Metanephros (tissue), 2 donors: ENCODE results near the genes SIRT5 and RNF182.

GRCh38 chr6:12595266-12595847 is 121.2 kb upstream of the PHACTR1 start:
- RAMPAGE, long total RNA = no peak

DNA sequence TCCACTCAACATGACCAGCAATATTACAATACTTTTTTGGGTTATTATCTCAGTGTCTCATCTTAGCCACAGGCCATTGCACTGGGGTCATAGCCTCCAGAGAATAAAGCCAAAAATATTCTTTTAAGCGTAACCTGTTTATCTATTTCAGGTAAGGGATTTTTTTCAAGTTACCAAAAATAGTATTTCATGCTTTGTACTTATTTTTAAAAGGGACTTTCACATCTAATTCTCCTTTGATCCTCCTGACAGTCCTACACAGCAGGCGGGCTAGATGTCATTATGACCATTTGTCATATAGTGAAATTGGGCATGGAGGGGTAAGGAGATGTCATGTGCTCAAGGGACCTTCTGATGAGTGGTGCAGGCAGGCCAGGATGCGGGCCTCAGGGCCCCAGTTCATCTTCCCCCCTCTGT is 69.0 kb downstream of the TBC1D7 start:
- RAMPAGE, long total RNA = no peak

DNA sequence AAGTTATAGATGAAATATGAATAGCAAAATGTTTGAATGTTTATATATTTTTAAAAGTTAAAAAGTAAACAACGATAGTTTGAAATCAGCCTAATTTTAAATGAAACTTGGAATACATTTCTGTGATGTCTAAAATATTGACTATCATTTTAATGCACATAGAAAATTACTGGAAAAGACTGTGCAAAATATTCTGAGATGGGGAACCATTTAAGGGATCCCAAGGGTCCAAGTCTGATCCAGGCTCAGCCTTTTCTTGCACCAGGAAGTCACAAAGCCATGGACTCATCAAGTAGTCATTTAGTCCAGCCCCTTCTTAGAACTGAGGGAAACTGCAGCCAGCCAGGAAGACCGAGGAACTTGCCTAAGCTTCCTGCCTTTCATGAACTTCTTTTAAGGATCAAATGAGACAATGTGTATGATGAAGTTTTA is 75.7 kb upstream of the TBC1D7 start:
- RAMPAGE, long total RNA = no peak

- RAMPAGE, long total RNA = no peak
These were observed 79.2 kb upstream of the TBC1D7 start for GRCh38 chr6:13407579-13407951.

DNA sequence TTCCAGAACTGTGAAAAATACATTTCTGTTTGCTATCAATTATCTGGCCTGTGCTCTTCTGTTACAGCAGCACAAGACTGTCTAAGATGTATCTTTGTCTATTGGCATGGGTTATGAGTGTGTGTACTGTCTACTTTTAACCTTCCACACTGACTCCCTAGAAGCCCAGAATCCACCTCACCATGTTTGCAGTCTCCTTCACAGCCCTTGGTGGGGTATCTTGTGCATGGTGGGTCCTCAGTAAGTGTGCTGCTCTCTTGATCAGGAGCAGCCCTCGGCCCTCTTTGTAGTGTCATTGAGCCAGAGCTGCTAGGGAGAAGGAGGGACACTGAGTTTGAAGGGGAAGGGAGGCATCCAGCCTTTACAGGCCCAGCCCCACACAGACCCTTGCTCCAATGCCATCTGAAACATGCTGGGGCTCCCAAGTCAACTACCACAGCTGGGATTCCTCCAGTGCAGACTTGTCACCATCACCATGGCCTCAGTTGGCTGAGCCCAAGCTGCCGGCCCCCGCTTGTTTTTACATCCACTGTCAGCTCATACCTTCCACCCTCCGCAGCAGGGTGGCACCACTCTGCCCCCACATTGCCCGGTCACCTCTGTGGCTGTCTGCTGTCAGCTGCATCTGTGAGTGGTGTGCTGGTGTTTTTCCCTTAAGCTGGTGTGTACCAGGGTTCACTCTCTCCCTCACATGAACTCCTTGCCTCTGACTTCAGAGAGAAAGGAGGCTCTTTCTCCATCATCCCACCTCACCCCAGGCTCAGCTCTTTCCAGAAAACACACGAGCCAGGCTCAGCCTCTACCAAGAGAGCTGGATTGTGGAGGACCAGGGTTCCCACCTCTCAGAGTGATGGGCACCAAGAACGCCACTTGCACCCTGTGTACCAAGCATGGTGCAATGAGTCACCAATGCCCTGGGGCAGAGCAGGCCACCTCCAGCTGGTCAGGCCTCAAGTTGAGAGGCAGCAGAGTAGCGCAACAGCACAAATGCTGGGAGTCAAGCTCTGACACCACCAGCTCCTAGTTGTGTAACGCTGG is 26.1 kb downstream of the GFOD1 start:
- RAMPAGE, long total RNA = no peak

GRCh38 chr6:13486623-13487196 is 690 bp downstream of the GFOD1 start:
- RAMPAGE, long total RNA = no peak

DNA sequence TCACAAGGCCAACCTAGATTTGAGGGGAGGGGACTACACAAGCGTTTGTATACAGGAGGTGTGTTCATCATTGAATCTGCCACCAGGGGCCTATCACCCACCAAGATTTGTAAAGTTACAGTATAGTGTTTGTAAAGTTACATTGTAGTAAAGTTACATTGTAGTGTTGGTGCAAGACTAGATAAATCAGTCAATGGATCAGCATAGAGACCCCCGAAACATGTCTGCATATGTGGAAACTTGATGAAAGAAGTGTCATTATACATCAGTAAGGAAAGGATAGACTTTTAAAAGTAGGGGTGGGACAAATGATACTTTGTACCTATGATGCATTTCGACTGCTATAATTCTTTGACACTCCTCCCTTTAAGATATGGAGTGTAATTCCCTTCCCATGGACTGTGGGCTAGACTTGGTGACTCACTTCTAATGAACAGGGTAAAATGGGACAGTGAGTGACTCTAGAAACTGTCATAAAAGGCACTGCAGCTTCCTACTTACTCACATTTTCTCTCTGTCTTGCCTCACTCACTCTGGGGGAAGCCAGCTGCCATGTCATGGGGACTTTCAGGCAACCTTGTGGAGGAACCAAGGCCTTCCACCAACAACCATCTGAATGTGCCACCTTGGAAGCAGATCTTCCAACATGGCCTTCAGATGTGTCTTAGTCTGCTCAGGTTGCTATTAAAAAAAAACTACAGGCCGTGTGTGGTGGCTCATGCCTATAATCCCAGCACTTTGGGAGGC is 12.7 kb upstream of the GFOD1 start:
- RAMPAGE, long total RNA = no peak

DNA sequence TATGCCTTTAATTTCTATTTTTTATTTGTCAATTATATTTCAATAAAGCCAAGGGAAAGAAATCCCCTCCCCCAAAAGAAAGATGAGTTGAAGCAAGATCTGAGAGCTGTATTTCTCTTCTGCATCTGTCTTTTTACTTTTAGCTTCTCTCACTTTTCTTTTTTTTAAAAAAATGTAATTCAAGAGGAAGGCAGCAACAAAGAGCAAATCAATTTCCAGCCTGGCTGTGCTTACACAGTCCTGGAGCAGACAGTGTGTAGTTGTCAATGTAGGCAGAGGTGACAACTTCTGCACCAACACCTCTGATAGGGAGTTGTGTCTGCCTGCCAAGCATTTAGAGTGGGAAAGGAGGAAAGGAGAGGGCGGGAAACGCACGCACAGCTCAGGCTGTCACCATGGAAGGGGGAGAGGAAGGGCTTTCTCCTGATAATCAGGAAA is 41.2 kb upstream of the GFOD1 start:
- RAMPAGE, long total RNA = no peak

DNA sequence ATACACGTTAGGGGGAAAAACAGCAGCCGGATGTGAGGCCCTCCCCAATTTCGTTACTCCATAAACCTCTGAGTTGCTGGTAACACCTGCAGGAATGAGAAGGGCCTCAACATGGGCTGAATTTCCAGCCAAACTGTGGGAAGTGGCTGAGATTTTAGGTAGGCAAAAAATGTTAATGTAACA is 989 bp upstream of the SIRT5 start:
- RAMPAGE, long total RNA = no peak

- RAMPAGE, long total RNA = no peak
These were observed at the start of gene SIRT5 for GRCh38 chr6:13574023-13574855. SIRT5 (plus strand) TSS chr6:13574601.

DNA sequence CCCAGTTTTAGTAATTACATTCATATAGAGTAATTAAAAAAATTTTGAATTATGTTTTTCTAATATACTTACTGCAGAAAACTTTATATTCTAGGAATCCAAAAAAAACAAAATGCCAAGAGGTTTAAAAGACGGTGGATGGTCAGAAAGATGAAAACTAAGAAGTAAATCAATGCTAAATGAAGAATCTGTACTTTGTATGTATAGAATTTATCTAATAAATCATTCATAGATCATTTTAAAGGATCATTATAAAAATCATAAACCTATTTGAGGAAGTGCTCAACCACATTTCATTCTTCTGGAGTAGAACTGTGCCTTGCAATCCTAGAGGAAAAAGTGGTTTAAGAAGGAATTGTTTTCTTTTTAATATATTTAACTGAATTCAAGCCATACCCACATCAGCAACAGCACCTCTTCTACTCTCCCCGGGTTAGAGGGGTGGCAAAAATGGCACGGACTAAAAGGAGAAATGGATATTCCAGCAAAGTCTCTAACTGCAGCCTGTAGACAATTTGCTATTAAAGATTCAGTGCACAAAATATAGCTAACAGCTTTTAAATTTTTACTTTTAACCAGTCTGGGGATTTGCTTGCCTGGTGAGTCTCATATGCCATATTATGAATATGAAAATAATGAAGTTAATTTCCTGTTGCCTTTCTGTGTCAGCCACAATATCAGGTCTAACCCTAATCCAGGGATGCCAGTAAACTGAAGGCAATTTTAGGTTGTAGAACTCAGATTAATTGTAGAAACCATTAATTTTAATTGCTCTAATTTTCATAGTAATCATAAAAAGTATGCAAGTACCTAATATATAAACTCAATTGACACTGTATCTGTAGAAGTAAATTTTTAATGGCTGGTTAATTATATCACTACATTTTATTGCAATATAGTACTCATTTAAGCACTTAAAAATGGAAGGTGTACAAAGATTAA is 5.8 kb downstream of the NOL7 start:
- RAMPAGE, long total RNA = no peak

DNA sequence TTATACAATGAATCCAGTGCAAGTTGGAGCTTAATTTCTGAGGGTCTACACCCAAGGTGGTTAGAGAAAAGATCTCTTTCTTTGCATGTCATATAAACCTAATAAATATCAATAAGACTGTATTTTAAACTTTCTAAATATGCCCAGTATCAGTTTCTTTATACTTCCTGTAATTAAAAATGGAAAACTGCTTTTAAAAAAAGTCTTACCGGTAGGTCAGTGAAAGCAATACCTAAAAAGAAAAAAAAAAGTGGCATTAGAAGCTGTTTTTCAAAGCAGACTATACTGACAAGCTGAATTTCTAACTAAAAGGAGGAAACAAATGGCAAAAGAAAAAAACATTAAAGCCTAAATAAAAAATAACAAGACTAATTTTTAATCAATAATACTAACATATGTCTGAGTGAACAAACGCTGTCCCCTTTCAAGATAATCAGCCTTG is 37.3 kb downstream of the NOL7 start:
- RAMPAGE, long total RNA = no peak

- RAMPAGE, long total RNA = no peak
These were observed 15.6 kb downstream of the MCUR1 start for GRCh38 chr6:13798692-13799319.

DNA sequence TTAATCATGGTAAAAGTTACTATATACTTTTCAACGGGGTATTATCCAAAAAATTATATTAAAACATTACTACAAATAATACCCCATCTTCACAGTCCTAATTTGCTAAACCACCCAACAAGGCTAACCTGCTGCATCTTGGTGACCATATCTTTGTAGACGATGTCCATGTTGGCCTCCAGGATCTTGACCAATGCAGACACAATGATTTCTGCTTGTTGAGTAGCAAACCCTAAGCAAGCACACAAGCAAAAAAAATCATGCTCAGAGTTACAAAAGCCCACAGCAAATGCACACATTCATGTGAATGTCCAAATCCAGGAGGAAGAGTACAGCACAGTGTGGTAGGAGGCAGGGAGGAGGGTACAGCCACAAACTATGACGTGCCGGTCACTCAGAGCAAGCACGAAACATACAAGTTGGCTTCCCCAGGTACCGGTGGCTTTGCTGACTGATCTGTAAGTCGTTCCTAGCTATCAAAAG is 12.2 kb downstream of the MCUR1 start:
- RAMPAGE, long total RNA = no peak

DNA sequence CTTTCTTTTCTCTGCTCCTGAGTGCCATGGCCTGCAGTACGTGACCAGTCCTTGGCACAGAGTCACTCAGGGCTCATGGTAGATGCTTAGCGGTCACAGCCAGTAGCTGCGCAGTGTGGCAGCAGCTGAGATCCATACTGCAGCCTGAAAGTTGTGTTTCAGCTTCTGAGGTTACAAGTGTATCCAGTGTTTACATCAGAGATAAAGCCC is 762 bp upstream of the RNF182 start:
- RAMPAGE, long total RNA = no peak

DNA sequence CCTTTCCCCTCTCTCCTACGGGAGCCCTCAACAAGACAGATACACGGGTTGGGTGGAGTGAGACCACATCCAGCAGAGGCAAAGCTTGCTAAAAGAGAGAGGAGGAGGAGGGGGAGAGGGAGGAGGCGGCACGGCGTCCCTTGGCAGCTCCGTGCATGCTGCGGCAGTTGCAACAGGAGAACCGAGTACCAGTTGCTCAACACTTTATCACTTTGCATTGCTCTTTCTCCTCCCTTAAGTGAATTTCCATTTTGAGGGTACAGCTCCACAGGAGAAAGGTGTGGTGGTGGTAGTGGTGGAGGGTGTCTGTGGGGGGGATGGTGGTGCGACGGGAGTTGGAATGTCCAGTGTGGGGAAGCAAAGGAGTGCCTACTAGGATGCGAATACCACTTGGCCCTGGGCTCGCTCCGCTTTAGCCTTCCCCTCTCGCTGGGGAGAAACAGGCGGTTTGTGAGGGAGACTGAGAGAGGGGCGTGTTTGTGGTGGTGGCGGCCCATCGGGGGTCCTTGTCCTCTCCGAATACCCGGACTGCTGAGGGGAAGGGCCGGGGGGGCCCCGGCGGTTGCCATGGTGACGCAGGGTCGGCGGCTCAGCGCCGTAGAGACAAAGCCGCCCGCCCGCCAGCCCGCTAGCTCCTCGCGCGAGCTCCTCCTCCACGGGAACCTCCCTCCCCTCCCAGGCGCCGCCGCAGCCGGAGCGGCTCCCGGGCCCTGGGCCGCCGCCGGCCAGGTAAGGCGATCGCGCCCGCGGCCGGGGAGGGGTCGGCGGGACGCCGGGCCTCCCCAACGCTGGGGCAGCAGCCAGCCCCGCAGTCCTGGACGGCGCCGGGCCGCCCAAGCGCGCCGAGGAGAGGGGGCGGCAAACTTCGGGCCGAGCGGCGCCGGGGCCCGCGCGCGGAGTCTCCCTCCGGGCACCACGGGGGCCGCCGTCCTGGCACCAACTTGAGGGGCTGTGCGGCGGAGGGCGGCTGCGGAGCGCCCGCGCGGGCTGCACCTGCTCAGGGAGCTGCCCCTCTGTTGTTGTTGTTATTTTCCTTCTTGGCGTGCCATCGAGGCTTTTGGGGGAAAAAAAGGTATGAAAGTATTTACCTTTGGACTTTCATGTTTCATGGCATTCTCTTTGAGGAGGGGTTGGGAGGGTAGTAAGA is at the start of gene RNF182:
RNF182 (plus strand) TSS at position 658 of the 1,147 bp plus-strand sequence.
- RAMPAGE, long total RNA = no peak

DNA sequence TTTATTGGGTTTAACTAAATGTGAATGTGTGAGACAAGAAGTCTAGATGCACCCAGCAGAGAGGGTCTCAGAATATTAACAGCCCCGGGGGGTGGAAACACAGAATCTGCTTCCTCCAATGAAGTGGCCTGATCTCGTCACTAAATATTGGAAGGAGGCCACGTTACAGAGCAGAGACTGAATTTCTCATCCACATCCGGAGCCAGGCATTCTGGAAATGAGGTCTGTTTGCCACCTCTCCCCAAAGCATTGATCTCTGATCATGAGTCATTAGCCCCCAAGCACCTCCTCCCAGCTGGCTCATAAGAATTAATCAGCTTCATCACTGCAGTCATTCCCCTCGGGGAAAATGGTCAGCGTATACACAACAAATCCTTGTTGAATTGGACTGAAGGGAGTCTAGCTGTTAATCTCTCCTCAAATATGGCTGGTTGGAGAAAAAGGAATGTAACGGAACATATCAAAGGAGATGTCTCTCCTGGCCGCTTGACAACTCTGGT is 76.5 kb downstream of the RNF182 start:
- RAMPAGE, long total RNA = no peak

- RAMPAGE, long total RNA = no peak
These were observed 14.1 kb downstream of the CD83 start for GRCh38 chr6:14131556-14132266.

DNA sequence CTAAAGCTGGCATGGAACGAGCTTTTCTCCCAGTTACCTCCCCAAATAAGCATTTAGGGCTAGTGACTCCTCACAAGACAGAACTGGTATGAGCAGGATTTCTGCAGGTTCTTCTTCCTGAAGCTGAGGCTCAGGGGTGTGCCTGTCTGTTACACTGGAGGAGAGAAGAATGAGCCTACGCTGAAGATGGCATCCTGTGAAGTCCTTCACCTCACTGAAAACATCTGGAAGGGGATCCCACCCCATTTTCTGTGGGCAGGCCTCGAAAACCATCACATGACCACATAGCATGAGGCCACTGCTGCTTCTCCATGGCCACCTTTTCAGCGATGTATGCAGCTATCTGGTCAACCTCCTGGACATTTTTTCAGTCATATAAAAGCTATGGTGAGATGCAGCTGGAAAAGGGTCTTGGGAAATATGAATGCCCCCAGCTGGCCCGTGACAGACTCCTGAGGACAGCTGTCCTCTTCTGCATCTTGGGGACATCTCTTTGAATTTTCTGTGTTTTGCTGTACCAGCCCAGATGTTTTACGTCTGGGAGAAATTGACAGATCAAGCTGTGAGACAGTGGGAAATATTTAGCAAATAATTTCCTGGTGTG is 17.7 kb downstream of the CD83 start:
- RAMPAGE, long total RNA = no peak

GRCh38 chr6:14211522-14212248 is 94.1 kb downstream of the CD83 start:
- RAMPAGE, long total RNA = no peak